Measurements from ENCODE around the gene STK38.

- PRO-cap: bidirectional peak, plus-strand start at chr6:36547145, minus-strand start at chr6:36546867; bidirectional peak, plus-strand start at chr6:36547585, minus-strand start at chr6:36547448
- RAMPAGE, long total RNA, 4 experiments: start-site peak on the minus strand in 4 of 4 experiments, at chr6:36547366-36547483 at its widest, 100 to 1,420 reads per replicate
Observed at GRCh38 chr6:36547008-36547852, at the start of gene STK38. Gene STK38 (minus strand): TSS chr6:36547479.

GRCh38 chr6:36597612-36598330 is 3.6 kb downstream of the SRSF3 start:
- PRO-cap: no peak
- RAMPAGE, long total RNA, 4 experiments: no peak in any of the 4 experiments

- PRO-cap: no peak
- RAMPAGE, long total RNA, 4 experiments: no peak in any of the 4 experiments
Observed at GRCh38 chr6:36600264-36601254, 6.4 kb downstream of the SRSF3 start.

DNA sequence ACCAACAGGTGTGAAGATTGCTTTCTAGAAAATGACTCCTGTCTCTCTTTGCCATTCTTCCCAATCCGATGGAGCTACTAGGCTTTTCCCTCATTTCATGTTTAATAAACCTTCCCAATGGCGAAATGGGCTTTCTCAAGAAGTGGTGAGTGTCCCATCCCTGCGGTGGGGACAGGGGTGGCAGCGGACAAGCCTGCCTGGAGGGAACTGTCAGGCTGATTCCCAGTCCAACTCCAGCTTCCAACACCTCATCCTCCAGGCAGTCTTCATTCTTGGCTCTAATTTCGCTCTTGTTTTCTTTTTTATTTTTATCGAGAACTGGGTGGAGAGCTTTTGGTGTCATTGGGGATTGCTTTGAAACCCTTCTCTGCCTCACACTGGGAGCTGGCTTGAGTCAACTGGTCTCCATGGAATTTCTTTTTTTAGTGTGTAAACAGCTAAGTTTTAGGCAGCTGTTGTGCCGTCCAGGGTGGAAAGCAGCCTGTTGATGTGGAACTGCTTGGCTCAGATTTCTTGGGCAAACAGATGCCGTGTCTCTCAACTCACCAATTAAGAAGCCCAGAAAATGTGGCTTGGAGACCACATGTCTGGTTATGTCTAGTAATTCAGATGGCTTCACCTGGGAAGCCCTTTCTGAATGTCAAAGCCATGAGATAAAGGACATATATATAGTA is 30.8 kb downstream of the SRSF3 start:
- PRO-cap: no peak
- RAMPAGE, long total RNA, 4 experiments: no peak in any of the 4 experiments

GRCh38 chr6:36639455-36639763 is 39.1 kb upstream of the CDKN1A start:
- PRO-cap: no peak
- RAMPAGE, long total RNA, 4 experiments: no peak in any of the 4 experiments

GRCh38 chr6:36642982-36643479 is 35.5 kb upstream of the CDKN1A start:
- PRO-cap: no peak
- RAMPAGE, long total RNA, 4 experiments: no peak in any of the 4 experiments

GRCh38 chr6:36643480-36643926 is 35.0 kb upstream of the CDKN1A start:
- PRO-cap: no peak
- RAMPAGE, long total RNA, 4 experiments: no peak in any of the 4 experiments

DNA sequence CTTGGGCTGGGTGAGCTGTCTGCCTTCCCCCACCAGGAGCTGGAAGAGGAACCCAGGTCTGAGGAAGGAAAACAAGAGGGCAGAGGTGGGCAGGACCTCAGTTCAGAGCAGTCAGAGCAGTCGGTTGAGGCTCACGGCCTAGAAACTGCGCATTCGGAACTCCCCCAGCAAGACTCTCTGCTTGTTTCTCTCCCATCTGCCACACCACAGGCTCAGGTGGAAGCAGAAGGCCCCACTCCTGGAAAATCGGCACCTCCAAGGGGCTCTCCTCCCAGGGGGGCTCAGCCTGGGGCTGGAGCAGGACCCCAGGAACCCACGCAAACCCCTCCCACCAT is 24.4 kb downstream of the RAB44 start:
- PRO-cap: unidirectional peak, minus-strand start at position 247 of the sequence
- RAMPAGE, long total RNA, 4 experiments: no peak in any of the 4 experiments

GRCh38 chr6:36734925-36735630 is 37.5 kb downstream of the RAB44 start:
- PRO-cap: bidirectional peak, plus-strand start at chr6:36735483, minus-strand start at chr6:36735311
- RAMPAGE, long total RNA, 4 experiments: no peak in any of the 4 experiments

- PRO-cap: no peak
- RAMPAGE, long total RNA, 4 experiments: no peak in any of the 4 experiments
Observed at GRCh38 chr6:36827552-36828348, 11.5 kb downstream of the CPNE5 start.

GRCh38 chr6:36840330-36840874 is 1.2 kb upstream of the CPNE5 start:
- PRO-cap: no peak
- RAMPAGE, long total RNA, 4 experiments: no peak in any of the 4 experiments

DNA sequence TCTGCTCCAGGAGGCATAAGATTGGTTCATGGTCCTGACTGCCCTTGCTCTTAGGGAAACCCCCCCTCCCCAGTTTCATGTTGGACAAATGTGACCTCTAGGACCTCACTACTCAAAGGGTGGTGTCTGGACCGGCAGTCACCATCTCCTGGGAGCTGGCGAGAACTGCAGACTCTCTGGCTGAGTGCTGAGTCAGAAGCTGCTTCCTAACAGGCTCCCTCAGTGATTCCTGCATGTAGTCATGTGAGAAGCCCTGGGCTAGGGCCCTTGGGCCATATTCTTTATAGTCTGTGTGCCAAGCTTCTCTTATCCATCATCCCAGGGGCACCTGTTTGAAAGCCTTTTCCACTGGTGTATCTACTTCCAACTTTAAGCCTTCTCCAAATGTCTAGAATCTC is 13.5 kb upstream of the CPNE5 start:
- PRO-cap: no peak
- RAMPAGE, long total RNA, 4 experiments: no peak in any of the 4 experiments

DNA sequence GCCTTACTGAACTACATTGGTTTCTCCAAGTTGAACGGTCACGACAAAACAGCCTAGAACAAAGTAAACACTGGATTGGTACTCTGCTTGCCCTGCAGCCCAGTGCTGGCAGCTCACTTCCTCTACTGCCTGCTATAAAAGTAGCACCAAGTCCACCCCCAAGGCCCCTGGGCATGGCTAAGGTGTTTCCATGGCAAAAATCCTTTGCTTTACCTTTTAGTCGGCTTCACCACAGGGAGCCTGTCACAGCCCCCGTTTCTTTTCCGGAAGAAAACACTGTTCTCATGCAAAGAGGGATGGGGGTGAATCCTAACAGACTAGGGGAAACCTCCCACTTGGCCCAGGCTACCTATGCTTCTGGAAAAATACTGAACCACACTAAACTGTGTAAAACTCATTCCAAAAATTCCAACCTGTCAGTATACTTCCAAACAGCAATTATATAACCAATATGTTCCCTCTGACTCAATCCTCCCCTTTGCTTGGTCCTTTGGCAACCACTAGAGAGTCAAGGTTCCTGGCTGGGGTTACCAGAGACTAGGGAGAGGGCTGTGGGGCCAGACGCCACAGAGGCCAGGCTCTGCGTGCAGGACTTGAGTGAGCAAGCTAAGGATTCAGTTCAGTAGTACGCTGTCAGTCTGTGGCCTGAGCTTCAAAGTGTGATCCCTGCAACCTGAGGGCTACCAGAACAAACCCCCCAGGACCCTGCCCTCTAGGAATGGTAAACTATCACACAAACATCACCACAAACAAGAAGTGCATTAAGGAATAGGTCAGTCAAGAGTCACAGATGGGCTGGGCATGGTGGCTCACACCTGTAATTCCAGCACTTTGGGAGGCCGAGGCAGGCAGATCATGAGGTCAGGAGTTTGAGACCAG is 16.0 kb downstream of the PPIL1 start:
- PRO-cap: bidirectional peak, plus-strand start at position 533 of the sequence, minus-strand start at position 284 of the sequence
- RAMPAGE, long total RNA, 4 experiments: start-site peak on the minus strand in 4 of 4 experiments, centred at positions 277 to 284 of the sequence, 37 to 208 reads per replicate

DNA sequence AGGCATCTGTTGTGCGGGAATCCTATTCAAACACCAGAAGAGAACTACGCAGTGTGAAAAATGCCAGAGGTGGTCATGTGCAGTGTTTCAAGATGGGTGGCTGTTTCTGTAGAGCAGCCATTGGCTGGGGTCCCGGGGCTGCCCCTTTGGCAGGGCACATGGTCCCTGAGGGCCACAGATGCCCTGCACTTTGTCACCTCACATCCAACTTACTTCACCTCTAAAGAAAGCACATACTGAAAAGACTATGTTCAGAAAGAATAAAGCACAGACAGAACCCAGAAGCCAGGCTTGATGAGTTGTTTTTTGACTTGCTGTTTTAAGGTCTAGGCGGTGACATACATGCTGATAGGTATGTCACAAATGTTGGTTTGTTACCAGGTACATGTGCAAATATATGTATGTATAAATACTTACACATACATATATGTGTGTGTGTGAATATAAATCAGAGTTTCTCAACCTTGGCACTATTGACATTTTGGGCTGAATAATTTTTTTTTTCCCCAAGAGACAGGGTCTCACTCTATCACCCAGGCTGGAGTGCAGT is 12.2 kb downstream of the MTCH1 start:
- PRO-cap: no peak
- RAMPAGE, long total RNA, 4 experiments: no peak in any of the 4 experiments

DNA sequence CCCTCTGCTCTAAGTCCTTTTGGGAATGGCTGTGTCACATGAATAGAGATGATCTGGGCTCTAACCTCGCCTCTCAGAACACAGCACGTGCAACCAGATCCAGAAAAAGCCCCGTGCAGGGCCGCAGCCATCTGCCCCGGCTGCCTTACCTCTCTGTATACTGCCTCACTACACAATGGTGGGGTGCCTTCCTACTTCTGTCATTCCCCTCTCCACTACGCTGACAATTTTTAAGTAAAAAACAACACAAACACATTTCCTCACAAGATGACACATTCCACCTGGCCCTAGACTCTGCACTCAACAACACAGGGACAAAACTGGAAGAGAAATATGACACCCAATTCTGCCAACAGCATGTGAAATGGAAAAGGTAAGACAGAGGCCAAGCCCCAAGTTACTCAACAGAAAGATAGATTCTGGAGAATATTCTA is 5.7 kb downstream of the MTCH1 start:
- PRO-cap: no peak
- RAMPAGE, long total RNA, 4 experiments: no peak in any of the 4 experiments

- PRO-cap: no peak
- RAMPAGE, long total RNA, 4 experiments: no peak in any of the 4 experiments
Observed at GRCh38 chr6:37022073-37022505, 16.6 kb downstream of the FGD2 start.

GRCh38 chr6:37033206-37033816 is 27.9 kb downstream of the FGD2 start:
- PRO-cap: no peak
- RAMPAGE, long total RNA, 4 experiments: no peak in any of the 4 experiments

GRCh38 chr6:37105466-37105853 is 64.5 kb upstream of the PIM1 start:
- PRO-cap: no peak
- RAMPAGE, long total RNA, 4 experiments: no peak in any of the 4 experiments

- PRO-cap: unidirectional peak, minus-strand start at chr6:37240075
- RAMPAGE, long total RNA, 4 experiments: no peak in any of the 4 experiments
Observed at GRCh38 chr6:37239950-37240767, 17.4 kb upstream of the TBC1D22B start.

DNA sequence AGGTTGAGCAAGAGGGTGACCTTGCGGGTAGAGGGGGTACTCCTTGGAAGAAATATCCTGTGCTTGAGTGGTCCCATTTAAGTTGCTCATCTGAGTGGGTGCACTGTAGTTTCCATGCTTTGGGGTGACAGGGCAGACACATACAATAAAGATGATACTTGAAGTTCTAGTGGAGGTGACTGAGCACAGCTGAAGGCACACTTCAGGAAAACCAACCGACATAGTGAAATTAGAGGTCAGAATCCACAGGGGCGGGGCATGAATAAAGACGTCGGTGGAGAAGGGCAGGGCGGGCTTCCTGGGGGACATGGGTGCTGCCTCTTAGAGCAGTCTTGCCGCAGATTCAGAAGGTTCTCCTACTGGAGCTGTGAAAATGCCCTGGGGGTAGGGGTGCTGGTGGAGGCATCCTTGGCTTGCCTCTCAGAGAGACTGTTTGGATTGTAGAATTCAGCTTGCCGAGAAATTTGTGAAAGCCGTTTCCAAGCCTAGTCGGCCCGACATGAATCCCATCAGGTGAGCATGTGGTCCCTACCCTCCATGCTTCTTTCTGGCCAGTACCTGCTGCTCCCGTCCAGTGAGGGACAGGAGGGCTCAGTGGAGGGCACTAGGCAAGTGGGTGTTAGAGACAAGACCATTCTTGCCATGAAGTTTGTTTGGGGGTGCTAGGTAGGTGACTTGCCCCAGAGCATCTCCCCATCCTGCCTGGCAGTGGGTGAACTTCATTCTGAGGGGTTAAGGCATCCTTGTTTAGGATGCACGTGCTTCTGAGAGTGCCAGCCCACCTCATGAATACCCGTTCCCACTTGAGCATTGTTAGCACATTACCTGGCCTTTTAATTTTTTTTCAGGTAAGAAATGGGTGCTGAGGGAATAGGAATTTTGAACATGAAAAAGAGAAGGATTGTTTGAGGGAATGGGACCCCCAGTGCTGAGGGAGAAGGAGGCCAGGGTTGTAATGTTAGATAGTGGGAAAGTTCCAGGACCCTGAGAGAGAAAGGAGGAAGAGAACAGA is 23.7 kb downstream of the CCDC167 start:
- PRO-cap: no peak
- RAMPAGE, long total RNA, 4 experiments: no peak in any of the 4 experiments